Osteocyte (in vitro differentiated cells): ENCODE measurements around the gene NT5C1B.

GRCh38 chr2:14631728-14631967, 869 bp upstream of the LRATD1 start:
- PRO-cap = no peak

- PRO-cap = no peak
Observed at GRCh38 chr2:14872860-14873145, 240.3 kb downstream of the LRATD1 start.

- PRO-cap = no peak
Observed at GRCh38 chr2:15298775-15299182, 262.4 kb downstream of the NBAS start.

GRCh38 chr2:15629865-15630278, 38.2 kb downstream of the DDX1 start:
- PRO-cap = no peak

DNA sequence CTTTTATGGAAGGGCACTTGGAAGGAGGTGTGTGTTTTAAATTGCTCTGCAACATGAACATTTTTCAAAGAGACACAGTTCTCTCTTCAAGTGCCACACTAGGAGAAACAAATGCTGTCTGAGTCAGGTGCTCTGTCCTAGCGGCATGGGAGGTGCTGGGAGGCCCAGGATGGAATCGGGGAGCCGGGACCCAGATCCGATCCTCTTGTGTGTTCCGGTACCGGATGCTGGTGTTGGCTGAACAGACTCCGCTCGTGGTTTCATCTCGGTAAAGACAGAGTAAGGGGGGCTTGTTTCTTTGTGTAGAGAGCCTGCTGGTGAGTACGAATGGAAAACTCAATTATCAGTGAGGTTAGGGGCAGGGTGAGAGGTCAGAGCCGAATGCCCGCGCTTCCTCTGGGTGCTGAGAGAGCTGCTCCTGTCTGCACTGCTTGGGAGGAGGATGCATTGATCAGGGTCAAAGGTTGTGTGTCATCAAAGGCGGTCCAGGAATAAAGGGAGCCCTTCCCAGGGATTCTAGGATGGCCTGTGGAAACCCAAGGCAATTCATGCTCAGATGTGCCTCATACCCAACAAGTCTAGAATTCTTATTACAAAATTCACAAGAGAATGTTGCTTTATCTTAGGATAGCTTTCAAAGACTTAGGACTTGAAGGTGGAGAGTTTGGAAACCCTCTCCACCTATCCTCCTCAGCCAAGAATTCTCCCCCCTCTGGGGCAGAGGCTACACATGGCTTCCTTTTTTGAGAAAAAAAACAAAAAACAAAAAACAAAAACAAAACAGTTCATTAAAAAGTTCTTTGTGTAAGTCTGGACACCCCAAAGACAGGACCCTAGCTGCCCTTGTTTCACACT, 143.9 kb downstream of the MYCN start:
- PRO-cap = no peak

DNA sequence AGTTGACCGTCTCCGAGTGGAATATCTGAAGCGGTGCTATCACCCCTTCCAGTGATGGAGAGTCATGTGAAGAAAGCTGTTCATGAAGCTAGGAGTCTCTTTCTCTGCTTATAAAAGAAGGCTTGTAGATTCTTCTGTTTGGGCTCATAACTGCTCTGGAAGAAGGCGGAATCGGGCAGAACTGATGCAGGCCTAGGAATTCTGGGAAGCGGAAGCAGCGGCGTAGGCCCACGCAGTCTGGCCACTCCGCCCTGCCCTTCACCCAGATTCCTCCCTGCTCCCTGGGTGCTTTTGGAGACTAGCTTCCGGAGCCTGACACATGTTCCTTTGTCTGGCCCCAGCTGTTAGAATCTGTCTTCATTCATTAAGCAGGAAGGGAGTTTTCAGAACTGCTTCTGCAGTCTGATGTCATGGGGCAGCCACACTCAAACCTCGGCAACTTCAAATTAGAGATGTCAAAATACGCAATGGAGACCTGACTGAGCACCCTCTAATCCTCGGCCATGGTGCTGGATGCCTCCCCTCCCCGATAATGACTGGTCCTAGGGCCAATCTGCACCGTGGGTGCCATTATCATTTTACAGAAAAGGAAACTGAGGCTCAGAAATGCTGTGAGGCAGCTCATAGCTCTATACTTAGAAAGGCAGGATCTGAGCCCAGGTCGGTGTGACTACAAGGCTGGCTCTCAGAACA, 275.6 kb downstream of the MYCN start:
- PRO-cap = no peak

DNA sequence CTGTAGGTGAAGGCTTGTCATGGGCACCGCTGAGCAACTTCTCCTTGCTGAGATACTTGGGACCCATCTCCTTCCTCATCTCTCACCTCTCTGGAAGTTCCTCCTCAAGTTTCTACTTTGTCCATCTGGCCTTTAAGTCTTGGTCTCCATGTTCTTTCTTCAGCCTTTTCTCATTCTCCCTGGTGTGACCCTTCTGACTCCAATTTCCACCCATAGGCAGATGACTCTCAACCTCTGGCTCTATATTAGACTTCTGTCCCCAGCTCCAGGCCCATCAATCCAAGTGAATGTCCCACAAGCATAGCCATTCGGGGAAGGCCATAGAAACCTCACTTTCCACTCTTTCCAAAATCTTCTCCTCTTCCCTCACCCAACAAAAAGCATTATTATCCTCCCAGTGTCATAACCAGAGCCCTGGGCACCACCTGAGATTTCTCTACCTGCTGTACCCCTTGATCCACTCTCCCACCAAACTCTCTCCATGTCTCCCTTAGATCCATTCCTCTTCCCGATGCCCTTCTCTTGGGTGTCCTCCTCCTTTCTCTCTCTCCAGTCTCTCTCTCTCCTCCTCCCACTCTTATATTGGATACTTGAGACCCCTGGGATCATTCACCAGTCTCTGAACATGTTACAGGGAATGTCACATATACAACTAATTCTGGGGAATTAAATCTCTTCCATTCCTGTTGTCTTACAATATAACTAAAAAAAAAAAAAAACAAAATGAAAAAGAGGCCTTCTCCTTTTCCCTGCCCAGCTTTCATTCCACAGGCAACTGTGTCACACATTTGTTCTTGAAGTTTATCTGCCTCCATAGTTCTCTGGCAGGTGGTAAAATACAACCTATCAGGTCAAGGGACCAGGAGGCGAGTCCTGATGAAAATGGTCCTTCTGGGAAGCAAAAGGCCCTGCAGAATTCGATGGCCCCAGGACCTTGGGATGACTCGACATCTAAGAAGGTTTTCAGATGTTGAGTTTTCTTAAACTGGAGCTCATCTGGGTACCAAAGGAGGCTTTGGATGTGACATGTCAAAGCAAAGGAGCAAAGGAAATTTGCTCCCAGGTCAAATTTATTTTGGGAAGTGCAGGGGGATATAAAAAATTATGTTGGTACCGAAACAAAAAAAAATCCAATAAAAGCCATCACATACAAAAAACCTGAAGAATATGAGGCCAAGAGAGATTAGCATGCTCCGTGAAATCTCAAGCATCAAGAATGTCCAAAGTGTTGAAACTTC, 59.4 kb downstream of the CYRIA start:
- PRO-cap = no peak

DNA sequence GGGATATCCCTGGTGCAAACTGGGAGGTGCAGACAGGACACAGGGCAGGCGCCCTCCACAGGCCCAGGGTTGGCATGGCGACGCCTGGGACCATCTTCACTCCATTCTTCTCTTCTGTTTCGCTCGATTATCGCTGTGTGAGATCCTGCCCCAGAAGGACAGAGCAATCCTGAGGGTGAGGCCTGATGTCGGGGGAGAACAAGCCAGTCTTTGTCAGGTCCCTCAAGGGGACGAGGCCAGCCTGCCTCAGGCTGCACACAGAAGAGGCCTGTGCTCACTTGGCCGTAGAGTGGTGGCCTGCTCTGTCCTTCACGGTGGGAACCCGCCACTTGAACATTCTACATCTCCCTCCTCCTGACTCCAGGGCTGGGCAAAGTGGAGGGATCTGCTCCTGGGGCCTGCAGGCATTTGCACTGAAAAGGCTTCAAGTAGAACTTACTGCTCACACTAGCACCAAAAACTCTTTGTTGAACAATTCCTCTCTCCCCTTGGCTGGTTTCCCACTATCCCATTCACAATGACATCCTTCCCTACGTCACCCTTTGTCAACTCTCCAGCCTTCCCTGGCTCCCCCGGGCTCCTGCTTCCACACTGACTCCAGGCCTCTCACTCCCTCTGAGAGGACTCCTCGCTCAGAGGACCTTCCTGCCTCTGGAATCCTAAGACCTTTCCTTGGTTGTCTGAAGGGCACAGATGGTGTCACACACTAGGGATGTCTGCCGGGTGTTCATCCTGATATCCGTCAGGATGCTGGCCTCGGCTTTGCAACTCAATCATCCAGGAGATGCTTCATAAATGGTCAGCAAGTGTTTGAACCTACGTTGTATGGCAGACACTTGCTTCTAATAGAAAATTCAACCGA, 49.5 kb downstream of the CYRIA start:
- PRO-cap = no peak

GRCh38 chr2:16617089-16617805, 48.4 kb downstream of the CYRIA start:
- PRO-cap = no peak

- PRO-cap = no peak
Observed at GRCh38 chr2:16624996-16625597, 40.5 kb downstream of the CYRIA start.

DNA sequence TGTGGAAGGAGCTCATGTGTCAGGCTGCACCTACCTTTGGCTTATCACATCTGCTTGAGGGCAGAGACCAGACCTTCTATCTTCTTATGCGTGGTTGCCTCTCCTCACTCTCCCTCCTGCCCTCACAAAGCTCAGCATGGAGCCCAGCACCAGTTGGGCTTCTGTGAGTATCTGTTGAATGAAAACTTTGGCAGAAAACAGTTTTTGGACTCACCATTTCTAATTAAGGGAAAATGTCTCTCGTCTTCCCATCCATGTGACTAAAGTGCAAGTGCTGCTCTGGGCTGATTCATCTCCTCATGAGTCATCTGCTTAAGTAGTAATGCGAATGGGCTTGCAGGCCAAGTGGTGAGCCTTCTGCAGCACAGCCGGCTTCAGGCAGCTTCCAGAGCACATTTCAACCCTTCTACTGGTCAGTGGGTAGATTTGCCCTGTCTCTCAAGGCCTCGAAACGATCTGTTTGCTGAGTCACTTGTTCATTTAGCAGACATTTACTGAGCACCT, 102.6 kb downstream of the VSNL1 start:
- PRO-cap = no peak

DNA sequence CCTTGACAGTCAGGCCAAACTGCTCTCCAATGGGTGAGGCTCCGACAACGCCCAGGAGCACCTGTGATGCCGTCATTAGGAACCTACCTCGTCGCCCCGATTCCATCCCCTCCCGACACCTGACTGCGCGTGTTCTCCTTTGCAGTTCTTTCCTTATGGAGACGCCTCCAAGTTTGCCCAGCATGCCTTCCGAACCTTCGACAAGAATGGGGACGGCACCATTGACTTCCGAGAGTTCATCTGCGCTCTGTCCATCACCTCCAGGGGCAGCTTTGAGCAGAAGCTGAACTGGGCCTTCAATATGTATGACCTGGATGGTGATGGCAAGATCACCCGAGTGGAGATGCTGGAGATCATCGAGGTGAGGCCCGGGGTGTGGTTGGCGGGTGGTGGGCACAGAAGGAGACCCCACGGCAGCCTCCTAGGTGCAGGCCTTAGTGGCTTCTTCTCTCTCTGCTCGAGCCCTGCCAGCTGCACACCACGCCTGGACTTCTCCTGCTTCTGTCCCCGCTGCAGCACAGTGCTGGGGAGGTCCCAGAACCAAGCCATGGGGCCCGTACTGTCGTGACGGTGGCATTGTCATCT, 104.3 kb downstream of the SMC6 start:
- PRO-cap = no peak

DNA sequence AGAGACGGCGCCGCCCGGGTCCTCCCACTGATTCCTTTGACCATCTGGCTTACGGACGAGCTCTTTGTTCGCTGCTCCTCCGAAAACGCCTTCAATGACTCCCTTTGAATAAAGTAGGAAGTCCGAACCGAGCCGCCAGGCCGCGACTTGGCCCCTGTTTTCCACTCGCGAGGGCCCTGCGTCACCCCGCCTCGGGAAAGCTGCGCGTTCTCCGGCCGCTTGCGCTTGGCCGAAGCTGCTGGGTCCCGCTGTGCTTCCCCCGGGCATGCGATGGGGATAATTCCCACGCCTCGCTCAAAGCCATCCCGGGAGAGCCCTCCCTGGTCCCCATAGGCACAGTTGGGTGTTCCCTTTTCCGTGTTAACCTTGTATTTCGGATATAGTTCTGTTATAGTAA, 426 bp downstream of the GEN1 start:
- PRO-cap = unidirectional peak, minus-strand start at position 38 of the sequence; unidirectional peak, minus-strand start at position 210 of the sequence

DNA sequence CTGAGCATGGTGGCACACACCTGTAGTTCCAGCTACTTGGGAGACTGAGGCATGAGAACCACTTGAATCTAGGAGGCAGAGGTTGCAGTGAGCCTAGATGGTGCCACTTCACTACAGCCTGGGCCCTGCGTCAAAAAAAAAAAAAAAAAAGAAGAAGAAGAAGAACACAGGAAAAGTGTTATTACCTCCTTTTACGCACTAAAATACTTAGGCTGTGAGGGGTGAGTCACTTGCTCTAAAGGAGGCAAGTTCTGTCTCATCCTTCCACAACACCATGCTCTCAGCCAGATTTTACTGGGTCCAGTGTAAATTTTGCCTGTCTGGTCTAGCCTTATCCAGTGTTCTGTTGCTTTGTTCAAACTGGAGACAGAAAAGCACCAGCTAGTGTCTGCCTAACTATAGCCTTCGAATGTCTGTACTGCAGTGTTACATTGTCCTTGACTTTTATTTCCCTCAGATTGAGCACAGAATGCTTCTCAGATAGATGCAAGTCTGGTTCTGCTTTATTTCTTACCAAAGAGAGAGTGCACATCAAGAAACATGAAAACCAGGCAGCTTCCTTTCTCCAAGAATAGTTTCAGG, 3.3 kb upstream of the MSGN1 start:
- PRO-cap = no peak

GRCh38 chr2:18297596-18298056, 262.8 kb downstream of the RDH14 start:
- PRO-cap = no peak

- PRO-cap = no peak
Observed at GRCh38 chr2:18299400-18299894, 261.0 kb downstream of the RDH14 start.

- PRO-cap = no peak
Observed at GRCh38 chr2:18454678-18455061, 105.8 kb downstream of the RDH14 start.

GRCh38 chr2:18455894-18456235, 104.6 kb downstream of the RDH14 start:
- PRO-cap = no peak

DNA sequence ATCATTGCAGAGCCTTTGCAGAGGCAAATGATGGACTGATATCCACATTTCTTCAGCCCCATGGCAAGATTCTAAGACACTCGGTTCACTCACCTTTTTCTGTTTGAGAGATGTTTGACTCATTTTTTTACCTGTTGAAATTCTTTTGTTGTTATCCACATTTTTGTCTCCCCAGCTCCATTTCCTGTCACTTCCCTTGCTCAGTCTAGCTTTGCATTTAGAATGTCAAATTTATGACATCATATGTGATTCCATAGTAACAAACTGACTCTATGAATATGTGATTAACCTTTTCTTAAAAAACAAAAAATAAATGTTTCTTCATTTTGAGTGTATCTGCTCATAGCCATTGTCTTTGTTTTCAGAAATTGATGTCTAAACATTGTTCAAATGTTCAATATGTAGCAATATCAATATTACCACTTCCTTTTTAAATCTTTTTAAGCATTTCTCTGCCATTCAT, at the start of gene NT5C1B:
TSS of gene NT5C1B (minus strand) at position 224 of the 463 bp plus-strand sequence.
- PRO-cap = no peak

DNA sequence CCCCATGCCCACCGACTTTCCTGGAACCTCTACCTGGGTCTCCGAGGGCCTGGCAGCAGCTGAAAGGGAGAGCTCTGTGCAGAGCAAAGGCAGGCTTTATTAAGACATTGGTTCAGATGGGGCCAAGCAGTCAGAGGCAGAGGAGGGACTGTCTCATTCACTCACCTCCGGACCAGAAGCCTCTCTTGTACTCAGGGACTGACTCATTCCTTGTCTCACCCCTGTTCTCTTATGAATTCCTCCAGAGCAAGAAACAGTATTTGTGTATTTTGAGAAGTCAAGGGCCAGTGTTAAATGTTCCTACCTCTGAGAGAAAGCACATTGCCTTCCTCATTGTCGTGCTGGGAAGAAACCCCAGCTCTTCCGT, 201.9 kb upstream of the NT5C1B start:
- PRO-cap = no peak